Parietal lobe (tissue), 2 donors: ENCODE data around the genes THOC1 and METTL4.

GRCh38 chr18:194825-196071 is 36.9 kb downstream of the USP14 start:
- RAMPAGE, long total RNA = no peak

- RAMPAGE, long total RNA = no peak
These were observed at the start of gene THOC1 for GRCh38 chr18:267916-268335. Gene THOC1 (minus strand): TSS chr18:268047.

GRCh38 chr18:371292-371685 is 103.4 kb upstream of the THOC1 start:
- RAMPAGE, long total RNA = no peak

DNA sequence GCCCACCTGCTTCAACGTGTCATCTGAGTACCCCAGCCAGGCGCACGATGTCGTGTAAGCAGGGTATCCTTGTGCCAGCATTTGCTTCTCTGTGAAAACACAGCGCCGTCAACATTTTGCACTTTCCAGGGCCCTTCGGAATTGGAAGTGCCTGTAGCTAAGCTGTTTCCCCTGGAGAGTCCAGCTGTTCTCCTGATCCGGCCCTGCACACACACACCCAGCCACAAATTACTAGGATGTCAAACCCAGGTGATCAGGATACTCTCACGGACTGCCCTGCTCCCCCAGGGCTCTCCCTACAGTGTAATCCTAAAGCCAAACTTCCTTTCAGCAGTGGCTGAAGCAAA is 21.9 kb downstream of the ENOSF1 start:
- RAMPAGE, long total RNA = no peak

DNA sequence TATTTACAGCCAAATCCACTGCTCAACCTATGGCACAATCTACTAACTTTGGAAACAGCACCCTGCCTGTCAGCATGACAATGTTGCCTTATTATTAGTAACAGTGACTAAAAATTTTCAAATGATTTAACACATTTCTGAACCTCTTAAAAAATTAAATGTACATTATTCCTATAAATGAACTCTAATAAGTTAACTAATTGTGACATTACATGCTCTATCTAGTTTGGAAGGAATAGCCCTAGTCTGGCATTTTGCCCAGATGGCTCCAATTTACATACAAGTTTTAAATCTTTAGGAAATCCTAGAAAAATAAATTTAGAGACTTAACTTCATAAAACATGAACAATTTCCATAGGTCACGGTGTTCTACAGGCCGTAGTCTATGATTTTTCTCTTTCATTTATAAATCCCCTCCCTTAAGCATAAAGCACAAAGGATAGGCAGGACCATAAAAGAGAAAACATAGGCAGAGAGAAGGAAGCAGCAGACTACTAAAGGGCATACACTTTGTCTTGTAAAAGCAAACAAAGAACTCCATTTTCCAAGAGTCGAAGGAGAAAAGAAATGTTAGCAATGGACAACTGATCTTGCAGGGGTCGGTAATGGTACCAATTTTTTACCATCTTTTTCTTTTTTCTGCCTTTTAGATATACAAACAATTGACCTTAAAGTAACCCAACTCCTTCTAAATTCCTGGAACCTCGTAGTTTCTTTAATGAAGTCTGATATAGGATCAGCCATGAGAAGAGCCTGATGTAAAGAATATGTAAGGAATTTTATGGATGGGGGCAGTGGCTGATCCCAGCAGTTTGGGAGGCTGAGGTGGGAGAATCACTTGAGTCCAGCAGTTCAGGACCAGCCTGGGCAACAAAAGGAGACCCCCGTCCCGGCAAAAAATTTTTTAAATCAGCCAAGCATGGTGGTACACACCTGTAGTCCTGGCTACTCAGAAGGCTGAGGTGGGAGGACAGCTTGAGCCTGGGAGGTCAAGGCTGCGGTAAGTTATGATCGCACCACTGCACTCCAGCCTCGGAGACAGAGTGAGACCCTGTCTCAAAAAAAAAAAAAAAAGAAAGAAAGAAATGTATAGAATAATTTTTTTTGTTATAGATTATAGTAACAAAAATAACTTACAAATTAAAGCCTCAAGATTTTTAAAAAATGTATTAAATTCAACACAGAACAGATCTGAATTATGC is 33.3 kb downstream of the YES1 start:
- RAMPAGE, long total RNA = no peak

DNA sequence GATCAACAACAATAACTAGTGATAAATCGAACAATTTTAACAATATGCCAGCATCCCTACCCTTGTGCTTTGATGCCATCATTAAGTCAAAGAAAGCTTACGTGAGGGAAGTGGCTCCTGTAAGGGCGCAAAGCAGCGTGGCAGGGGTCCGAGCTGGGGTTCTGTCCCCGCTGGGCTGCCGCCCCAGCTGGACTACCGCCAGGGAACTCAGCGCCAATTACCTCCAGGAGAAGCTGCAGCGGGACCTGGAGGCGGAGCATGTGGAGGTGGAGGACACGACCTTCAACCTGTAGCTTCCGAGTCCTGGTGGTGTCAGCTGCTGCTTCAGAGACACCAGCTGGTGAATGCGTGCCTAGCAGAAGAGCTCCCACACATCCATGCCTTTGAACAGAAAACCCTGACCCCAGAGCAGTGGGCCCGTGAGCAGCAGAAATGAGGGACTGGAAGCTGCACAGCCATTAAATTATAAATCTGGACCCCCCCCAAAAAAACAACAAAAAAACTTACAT is 20.0 kb upstream of the YES1 start:
- RAMPAGE, long total RNA = no peak

- RAMPAGE, long total RNA = no peak
These were observed 607.3 kb downstream of the ADCYAP1 start for GRCh38 chr18:1511933-1512430.

DNA sequence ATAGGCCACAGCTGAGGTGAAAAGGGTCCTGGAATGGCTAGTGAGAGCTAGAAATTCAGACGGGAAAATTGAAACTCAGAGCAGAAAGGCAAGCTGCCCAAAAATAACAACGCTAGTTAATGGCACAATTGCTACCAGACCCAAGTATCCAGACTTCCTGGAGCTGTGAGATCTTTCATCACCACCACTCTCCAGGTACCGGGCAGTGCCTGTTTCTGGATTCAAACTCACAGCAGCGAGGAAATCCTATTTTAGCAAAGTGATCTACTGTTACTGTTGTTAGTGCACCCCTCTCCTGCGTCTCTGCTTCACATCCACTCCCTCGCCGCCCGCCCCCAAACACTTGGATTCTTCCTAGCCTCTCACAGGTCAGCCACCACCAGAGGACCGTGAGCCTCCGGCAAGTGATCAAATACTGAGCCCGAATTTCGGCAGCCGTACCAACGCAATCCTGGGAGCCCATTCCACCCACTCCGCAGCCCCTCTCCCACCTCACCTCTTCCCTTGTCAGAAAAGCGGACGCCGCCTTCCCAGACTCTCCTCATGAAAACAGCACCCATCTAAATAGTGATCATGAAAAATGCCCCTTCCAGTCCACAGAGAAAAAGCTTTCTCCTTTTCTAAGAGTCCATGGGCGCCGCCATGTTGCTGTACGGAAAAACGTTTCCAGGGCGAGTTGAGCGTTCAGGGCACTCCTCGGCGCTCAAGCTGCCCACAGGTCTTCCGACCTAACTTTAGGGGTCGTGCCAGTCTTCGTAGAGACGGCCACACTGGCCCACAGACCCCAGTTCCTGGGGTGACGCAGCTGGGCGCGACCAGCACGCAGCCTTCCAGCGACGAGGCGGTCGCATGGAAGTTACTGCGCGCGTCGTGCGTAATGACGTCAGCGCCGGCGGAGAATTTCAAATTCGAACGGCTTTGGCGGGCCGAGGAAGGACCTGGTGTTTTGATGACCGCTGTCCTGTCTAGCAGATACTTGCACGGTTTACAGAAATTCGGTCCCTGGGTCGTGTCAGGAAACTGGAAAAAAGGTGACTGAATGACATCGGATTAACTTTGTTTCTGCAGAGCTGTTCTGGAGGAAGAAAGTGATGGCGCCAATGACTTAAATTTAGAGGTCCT is at the start of gene METTL4:
TSS of gene METTL4 (minus strand) at position 853 of the 1,122 bp plus-strand sequence.
- RAMPAGE, long total RNA = no peak

DNA sequence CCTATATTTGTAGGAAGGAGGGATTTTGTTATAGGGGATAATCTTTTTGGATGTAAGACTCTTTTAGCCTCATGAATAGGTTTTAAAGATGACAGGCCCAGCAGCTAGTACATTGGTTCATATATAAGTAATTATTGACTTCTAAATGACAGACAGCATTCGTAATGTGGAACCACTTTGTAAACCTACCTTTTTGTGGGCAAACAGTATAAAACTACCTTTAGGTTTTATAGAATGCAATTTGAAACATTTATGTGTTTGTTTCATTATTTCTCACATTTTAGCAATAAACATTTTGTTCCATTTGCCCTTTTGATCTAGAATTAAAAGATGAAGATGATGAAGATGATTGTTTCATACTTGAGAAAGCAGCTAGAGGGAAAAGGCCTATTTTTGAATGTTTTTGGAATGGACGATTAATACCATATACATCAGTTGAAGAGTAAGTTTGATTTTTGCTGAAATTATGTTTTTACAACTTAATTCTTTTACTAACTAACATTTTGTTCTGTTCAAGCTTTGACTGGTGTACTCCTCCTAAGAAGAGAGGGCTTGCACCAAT is 44.8 kb downstream of the SMCHD1 start:
- RAMPAGE, long total RNA = no peak

- RAMPAGE, long total RNA = no peak
These were observed 69.1 kb upstream of the EMILIN2 start for GRCh38 chr18:2777635-2778255.

DNA sequence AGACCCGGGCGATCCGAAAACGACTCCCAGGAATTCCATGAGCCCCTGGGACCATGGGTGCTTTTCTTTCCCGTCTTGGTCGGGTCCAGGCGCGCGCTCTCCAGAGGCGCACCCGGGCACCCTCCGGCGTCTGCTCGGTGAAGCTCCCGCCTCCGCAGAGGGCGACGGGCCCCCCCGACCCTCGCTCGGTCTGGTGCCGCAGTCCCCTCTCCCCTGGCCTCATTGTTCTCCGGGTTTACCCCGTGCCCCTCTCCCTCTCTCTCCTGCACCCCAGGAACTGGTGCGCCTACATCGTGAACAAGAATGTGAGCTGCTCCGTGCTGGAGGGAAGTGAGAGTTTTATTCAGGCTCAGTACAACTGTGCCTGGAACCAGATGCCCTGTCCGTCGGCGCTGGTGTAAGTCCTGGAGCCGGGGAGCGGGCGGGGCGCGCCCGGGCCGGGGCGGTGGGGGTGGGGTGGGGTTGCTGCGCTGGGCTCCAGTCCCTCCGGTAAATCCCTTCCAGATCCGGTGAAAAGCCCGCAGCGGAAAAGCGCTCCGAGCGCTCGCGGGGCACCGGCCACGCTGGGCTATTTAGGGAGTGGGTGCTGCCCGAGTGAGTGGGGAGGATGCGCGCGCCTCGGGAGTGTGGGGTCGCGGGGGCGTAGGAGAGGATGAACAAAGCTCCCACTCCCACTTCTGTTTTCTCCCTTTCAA is 876 bp downstream of the EMILIN2 start:
- RAMPAGE, long total RNA = no peak

GRCh38 chr18:2911362-2912009 is 64.7 kb downstream of the EMILIN2 start:
- RAMPAGE, long total RNA = no peak

DNA sequence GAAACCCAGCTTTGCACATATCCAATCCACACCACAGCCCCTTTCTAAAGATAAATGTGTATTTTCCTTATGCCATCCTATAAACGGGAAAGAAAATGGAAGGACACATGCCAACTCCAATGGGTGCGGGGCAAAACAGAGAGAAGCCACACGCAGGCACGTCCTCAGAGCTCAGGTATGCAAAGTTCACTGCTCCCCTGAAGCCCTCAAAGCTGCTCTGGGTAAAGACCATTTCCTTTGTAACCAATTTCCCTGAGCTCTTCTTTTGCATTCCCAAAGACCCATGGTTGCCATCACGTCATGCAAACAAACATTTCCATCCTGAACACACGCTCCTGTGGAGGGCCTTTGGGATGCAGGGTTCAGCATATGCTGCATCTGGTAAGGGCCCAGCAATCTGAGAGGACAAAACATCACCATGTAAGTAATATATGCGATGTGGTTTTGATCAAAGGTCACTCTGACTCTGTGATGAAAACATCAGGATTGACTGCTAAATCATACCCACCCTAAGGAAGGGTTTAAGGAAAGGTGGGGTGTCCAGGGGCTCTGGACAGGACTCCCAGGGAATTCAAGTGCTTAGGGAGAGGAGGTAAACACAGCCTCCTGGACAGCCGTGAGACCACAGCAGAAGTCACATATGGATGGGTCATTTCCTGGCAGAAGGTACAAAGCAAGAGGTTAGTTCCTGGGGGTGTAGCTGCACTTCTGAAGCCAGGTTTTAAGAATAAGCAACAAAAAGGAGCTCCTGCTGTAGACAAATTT is 69.5 kb downstream of the EMILIN2 start:
- RAMPAGE, long total RNA = no peak

GRCh38 chr18:2947695-2948008 is 65.3 kb downstream of the LPIN2 start:
- RAMPAGE, long total RNA = no peak

GRCh38 chr18:2982334-2983334 is 30.3 kb downstream of the LPIN2 start:
- RAMPAGE, long total RNA = no peak

DNA sequence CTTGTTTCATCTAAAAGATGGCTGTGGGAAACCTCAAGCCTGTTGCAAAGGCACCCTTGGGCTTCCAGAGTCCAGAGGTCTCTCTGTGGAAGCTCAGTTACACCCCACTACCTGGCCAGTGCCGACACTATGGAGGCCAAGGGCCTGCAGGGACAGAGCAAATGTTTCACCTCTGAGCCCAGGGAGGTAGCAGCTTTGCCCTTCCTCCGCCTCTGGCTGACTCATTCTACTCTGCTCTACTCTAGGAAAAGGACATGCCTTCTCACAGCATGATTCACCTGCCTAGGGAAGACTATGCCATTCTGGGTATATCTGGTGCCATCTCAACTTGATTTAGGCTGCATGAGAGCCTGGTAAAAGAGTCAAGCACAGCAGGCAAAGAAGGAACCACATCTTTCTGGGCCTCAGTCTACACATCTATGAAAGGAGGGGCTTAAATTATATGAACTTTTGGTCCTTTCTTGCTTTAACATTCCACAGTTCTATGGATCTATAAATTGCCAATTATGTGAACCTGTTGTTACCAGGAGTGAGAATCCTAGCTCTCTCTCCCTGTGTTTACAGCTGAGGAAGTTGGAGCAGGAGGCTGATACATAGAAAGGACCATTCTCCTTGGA is 12.1 kb downstream of the MYOM1 start:
- RAMPAGE, long total RNA = no peak

GRCh38 chr18:3263283-3263693 is 1.4 kb downstream of the MYL12B start:
- RAMPAGE, long total RNA = no peak

DNA sequence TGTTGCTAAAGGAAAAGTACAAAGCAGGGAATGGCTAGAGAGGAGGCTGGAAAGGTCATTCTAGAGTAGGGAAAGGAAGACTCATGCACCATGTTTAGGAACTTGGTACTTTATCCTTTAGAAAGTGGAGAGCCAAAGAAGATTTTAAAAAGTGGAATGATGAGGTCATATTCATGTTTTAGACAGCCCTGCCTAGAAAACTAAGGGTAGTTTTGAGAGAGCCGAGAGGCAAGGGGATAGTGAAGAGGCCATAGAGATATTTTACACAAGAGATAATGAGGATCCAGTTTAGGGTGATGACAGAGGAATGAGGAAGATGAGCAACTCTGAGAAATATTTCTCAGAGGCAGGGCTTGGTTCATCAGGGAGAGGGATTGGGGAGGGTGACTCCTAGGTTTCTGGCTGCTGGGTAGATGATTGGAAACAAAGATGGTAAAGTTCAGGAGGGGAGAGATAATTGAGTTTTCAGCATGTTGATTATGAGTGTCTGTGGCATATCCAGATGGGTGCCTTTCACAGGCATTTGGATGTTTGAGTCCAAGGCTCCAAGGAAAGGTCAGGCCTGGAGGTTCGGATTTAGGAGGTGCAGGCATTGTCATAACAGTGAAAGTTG is 7.3 kb downstream of the MYL12B start:
- RAMPAGE, long total RNA = no peak

DNA sequence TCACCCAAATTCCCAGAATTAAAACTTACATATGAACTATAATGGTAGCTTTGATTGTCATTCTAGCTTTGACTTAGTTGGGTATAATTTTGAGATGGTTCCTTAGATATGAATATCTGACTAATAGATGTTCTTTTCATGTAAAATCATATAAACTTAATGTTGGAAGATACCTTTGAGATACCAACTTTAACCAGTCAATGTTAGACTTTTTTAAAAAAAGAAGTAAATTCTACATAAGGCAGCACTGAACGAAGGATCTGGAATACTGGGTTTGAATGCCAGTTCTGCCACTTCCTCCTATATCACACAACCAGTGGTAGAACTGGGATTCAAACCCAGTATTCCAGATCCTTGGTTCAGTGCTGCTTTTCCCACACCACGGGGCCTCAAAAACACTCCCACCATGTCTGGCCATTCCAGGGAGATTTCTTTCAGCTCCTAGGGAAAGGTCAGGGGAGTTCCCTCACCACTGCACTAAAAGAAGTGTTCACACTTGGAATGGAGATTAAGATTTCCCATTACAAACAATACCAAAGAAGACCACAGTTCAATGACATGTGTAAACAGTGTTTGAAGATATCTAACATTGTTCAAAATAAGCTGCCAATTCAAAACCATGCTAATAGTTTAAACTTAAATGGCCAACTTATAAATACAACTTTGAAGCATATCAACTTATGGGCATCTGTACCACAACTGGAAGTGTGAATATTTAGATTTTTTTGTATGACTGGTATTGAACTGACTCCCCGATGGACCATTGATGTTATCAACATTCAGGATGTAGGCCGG is 14.2 kb downstream of the MYL12B start:
- RAMPAGE, long total RNA = no peak

- RAMPAGE, long total RNA = no peak
These were observed 66.8 kb upstream of the TGIF1 start for GRCh38 chr18:3383270-3383544.